ENCODE measurements around a stretch of chr21.

DNA sequence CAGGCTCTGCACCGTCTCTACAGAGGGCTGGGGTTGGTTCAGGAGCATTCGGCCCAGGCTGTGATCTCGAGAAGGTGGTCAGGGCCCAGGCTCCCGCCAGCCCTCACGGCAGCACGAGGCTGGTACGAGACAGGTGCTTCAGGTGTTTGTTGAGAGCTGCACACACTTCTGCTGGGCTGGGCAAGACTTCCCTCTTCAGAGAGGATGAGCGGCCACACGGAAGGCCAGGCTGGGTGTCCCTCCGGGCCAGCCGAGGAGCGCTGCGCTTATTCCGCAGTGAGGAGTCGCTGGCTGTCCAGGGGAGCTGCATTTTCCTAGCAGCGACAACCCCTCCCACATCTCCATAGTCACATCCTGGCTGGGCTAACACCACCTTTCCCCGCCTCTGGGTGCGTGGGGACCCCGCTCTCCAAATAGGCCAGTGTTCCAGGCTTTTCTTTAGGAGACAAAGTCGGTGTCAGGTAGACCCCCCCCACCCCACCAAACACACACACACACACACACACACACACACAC, 50.6 kb downstream of the PDE9A start:
- RAMPAGE, long total RNA: no peak
- RRBS: no CpG with 5 or more reads among the region's 20 CpGs

DNA sequence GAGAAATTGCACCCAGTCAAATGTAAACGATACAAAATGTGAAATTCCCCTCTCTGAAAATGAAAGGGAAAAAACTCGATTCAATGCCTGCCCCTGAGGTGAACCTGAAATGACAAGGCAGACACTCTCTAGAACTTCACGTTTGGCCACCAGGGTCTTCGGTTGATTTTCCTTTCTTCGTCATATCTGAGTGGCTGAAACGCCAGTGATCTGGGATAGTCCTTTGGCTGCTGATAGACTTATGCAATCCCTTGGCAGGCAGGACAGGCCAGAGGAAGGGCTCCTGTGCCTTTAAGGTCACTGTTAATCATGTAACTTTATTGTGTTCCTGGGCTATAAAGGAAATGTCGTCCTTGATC, 67.8 kb downstream of the PDE9A start:
- RAMPAGE, long total RNA: no peak
- RRBS: no CpG with 5 or more reads among the region's 7 CpGs

GRCh38 chr21:42830814-42831414, 48.4 kb downstream of the WDR4 start:
- RAMPAGE, long total RNA: no peak
- RRBS: no CpG with 5 or more reads among the region's 13 CpGs

GRCh38 chr21:42892635-42893166, 408 bp upstream of the NDUFV3 start:
- RAMPAGE, long total RNA: no peak
- RRBS: 1% methylated on average over 11 of the region's 37 CpGs

- RAMPAGE, long total RNA: no peak
- RRBS: no CpG with 5 or more reads among the region's 8 CpGs
These were observed 22.6 kb downstream of the PKNOX1 start for GRCh38 chr21:42996978-42997375.

GRCh38 chr21:43025587-43026116, 50.0 kb downstream of the CBS start:
- RAMPAGE, long total RNA: no peak
- RRBS: no CpG with 5 or more reads among the region's 5 CpGs

- RAMPAGE, long total RNA: no peak
- RRBS: no CpG with 5 or more reads among the region's 37 CpGs
These were observed 93.4 kb downstream of the SIK1 start for GRCh38 chr21:43333329-43334175.

GRCh38 chr21:43348893-43349468, 78.0 kb downstream of the SIK1 start:
- RAMPAGE, long total RNA: no peak
- RRBS: no CpG with 5 or more reads among the region's 21 CpGs

- RAMPAGE, long total RNA: no peak
- RRBS: no CpG with 5 or more reads among the region's 8 CpGs
These were observed 64.0 kb downstream of the SIK1 start for GRCh38 chr21:43363025-43363287.

DNA sequence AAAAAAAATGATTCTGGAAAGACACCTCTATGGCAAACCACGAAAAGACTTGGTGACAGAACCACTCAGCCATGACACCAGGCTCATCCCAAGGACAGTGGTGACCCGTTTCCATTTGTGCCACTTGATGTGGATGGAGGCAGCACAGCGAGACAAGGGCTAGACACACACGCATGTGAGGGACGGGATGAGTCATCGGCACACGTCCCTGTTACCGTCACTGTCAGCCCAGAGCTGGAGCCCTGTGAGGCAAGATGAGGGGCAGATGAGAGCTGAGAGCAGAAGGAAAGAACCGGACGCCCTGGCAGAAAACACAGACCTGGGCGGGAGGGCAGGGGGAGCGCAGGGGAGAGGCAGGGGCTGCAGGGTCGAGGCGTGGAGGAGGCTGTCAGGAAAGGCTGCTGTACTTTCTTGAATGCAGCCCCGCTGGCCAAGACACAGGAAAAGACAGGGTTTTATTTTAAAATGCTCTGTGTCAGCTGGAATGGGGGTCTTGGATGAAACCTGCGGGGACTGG, 57.8 kb downstream of the SIK1 start:
- RAMPAGE, long total RNA: no peak
- RRBS: no CpG with 5 or more reads among the region's 16 CpGs

GRCh38 chr21:43439309-43439653, 12.3 kb upstream of the SIK1 start:
- RAMPAGE, long total RNA: no peak
- RRBS: no CpG with 5 or more reads among the region's 4 CpGs

DNA sequence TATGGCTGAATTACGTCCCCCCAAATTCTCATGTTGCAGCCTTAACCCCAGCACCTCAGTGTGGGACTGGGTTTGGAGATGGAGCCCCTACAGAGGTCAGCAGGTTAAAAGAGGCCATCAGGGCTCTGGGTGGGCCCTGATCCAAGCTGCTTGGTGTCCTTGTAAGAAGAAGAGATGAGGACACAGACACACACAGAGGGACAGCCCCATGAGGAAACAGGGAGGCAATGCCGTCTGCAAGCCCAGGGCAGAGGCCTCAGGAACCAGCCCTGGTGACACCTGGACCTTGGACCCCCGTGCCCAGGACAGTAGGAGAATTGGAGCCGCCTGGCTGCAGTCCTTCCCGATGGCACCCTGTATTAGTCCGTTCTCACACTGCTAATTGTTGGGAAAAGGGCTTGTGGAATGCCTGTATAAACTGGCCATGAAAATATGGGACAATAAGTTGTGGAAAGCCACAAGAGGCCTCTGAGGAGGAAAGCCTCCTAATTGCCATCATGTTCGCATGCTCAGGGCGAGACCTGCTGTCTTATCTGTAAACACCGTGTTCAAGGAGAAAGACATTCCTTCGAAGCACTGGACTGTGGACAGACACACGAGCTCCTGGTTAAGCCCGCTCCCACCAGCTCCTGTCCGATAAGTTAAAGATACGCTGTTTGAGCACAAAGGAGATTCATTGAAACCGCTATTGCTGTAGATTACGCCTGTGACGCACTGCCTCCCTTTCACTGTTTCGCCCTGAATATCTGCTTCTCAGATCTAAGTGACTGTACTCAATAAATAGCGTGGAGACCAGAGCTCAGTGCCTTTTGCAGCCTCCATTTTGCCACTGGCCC, 19.4 kb downstream of the PDXK start:
- RAMPAGE, long total RNA: no peak
- RRBS: no CpG with 5 or more reads among the region's 19 CpGs

DNA sequence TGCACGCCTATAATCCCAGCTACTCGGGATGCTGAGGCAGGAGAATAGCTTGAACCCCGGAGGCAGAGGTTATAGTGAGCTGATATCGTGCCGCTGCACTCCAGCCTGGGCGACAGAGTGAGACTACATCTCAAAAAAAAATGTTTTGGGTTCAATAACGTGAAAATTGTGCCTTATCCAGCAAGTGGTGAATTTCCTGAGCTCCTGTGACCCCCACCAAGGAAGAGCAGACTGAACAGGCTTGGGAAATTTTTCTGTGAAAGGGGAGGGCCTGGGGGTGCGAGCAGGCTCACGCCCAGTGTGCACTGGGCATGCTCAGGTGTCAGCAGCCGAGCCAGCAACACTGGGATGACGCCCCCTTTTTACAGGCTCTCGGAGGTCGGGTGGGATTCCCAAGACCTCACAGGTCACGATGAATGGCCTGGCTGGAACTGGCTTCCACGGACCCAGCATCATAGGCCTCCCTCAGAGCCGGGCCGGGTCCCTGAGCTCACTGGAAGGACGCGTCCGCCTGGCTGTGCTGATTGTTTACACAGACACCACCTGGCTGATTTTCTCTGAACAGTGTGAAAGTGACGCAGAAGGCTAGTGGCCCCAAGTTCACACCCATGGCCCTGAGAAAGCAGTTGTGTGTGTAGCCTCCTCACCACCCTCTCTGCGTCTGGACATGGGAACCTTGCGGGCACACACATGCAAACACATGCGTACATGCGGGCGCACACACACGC, 9.3 kb downstream of the CSTB start:
- RAMPAGE, long total RNA: no peak
- RRBS: no CpG with 5 or more reads among the region's 27 CpGs

GRCh38 chr21:43767624-43768793, 8.1 kb downstream of the CSTB start:
- RAMPAGE, long total RNA: no peak
- RRBS: 13% methylated on average over 8 of the region's 43 CpGs

DNA sequence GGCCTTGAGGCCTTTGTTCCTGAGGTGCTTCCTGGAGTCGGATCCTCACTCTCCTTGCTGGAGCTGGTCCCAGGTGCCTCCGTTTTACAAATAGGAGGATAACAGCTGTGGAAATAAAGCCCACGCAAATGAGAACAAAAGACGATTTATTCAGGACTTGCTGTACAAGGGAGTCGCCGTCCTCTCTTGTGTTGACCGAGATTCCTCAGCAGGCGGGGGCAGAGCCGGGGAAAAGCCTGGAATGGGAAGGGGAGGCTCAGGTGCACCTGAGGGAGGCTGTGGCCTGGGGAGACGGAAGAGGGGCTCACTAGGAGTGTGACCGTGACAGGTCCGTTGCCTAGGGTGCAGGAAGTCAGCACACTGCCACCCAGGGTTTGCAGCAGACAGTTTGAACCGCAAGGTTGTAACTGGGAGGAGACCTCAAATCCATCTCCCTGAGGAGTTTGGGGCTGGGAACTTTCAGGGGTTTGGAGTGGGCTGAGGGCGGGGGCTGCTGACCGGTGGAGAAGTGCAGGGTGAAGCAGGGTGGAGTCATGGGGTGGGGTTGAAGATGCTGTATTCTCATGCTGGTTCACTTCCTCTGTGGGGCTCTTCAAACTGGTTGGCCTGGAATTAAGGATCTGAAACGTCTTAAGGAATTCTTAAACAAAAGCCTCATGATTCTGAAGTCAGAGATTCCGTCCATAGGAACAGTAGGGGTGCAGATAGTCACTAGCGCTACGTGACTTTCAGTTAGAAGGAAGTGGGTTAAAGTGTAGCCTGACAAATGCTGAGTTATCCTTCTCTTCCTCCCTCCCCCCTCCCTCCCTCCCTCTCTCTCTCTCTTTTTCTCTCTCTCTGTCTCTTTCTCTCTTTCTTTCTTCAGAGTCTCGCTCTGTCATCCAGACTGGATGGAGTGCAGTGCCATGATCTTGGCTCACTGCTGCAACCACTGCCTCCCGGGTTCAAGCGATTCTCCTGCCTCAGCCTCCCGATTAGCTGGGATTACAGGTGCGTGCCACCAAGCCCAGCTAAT, 2.7 kb upstream of the CSTB start:
- RAMPAGE, long total RNA: no peak
- RRBS: no CpG with 5 or more reads among the region's 24 CpGs

DNA sequence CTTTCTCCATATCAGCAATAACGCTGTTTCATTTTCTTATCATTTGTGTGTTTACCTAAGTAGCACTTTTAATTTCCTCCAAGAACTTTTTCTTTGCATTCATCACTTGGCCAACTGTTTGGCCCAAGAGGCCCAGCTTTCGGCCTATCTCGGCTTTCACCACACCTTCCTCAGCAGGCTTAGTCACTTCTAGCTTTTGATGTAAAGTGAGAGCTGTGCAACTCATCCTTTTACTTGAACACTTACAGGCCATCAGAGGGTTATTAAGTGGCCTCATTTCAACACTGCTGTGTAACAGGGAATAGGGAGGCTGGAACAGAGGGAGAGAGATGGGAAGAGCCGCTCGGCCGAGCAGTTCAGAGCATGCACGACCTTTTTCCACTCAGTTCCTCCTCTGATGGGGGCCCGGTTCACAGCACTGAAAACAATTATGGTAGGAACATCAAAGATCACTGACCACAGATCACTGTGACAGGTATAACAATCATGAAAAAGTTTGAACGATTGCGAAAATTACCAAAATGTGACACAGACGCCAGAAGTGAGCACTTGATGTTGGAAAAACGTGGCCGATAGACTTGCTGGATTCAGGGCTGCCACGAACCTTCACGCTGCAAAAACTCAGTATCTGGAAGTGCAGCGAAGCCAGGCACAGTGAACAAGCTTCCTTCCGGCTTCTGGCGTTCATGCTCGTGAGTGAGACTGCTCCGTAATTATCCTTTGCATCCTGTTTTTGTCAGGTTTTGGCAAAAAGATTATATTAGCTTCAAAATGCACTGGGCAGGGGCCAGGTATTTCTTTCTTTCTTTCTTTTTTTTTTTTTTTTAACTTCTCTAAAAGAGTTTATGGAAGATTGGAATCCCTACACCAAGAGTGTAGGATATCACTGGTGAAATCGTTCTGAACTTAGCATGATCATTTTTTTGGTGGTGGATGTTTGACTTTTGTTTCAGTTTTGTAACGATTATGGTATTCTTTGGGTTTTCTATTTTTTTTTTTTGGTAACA, 28.7 kb downstream of the AGPAT3 start:
- RAMPAGE, long total RNA: no peak
- RRBS: no CpG with 5 or more reads among the region's 22 CpGs

- RAMPAGE, long total RNA: no peak
- RRBS: no CpG with 5 or more reads among the region's 8 CpGs
These were observed 36.6 kb downstream of the AGPAT3 start for GRCh38 chr21:43901493-43902143.

GRCh38 chr21:43911642-43912443, 46.8 kb downstream of the AGPAT3 start:
- RAMPAGE, long total RNA: no peak
- RRBS: no CpG with 5 or more reads among the region's 24 CpGs

- RAMPAGE, long total RNA: no peak
- RRBS: no CpG with 5 or more reads among the region's 6 CpGs
These were observed 52.5 kb downstream of the AGPAT3 start for GRCh38 chr21:43917674-43917859.

- RAMPAGE, long total RNA: no peak
- RRBS: no CpG with 5 or more reads among the region's 4 CpGs
These were observed 49.2 kb upstream of the TRAPPC10 start for GRCh38 chr21:43962887-43963349.

All from cardiac muscle cell (in vitro differentiated cells and primary cell).